Fibroblast of the aortic adventitia (primary cell): ENCODE data around the genes FILIP1L, ADGRG7 and SENP7.

DNA sequence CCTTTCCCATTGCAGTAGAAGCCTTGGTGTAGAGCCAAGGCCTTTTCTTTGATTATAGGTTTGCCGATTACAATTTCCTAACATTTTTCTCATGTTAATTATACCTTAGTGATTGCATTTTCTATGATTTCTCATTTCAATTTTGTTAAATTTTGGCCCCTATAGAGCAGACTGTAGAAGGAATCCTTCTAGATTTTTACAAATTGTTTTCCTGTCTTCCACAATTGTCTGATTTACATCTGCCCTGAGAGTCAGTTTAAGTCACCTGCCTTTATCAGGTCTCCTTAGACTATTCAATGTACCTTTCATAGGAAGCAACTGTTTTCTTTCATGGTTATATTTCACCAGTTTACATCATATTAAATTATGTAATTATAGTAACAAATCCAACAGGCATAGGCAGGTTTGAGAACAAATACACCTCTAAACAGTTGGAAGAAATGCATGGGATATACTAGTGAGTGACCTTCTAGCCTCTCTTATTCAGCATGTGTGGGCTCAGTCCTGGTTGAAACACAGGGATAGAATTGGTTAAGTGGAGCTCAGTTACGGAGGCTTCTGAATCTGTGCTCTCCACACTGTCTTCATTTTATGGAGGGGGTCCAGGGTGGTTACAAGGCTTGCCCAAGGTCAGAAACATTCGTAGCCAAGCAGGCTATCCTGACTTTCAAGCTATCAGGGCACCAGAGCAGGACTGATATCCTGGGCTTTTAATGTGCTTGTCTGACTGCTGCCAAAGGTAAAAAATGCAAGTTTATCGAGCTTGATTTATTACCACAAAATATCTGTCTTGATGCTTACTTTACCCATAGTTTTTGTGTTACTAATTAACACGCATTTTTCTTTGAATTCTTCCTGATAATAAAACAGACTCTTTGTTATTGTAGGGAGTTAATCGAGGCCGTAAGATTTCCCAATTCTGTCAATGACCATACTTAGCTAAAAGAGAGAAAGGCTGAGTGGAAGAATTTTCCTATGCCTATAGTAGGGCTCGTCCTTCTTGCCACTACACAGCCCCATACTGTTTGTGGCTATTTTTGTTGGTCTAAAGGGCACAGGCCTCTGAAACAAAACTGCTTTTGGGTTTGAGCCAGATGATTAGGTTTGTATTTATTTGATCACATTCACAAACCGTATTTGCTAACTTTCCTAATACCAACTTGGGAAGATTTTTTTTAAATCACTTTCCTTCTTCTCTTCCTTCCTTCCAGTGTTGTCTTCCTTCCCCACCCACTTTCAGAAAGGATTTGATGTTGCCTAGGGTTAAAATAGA lies 89.6 kb downstream of the FILIP1L start:
- CAGE, long polyA plus RNA = no peak

DNA sequence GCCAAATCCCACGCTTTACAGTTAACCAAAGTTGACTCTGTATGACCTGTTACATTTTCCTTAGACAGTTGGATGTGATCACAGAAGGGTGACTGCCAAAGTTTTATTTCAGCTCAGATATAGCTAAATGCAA lies 73.4 kb downstream of the FILIP1L start:
- CAGE, long polyA plus RNA = no peak

GRCh38 chr3:100114222-100115206 lies at the start of gene FILIP1L:
Gene FILIP1L (minus strand): TSS chr3:100114501.
- CAGE, long polyA plus RNA = no peak

- CAGE, long polyA plus RNA = no peak
These were observed 23.3 kb downstream of the TOMM70 start for GRCh38 chr3:100377620-100377906.

- CAGE, long polyA plus RNA = no peak
These were observed 17.9 kb upstream of the ADGRG7 start for GRCh38 chr3:100591341-100591968.

- CAGE, long polyA plus RNA = no peak
These were observed at the start of gene ADGRG7 for GRCh38 chr3:100609170-100610506. Gene ADGRG7 (plus strand): TSS chr3:100609601.

- CAGE, long polyA plus RNA = no peak
These were observed 5.5 kb downstream of the ADGRG7 start for GRCh38 chr3:100614793-100615333.

GRCh38 chr3:100682312-100683018 lies 26.8 kb upstream of the TFG start:
- CAGE, long polyA plus RNA = no peak

- CAGE, long polyA plus RNA = no peak
These were observed 11.4 kb upstream of the TFG start for GRCh38 chr3:100697839-100698433.

DNA sequence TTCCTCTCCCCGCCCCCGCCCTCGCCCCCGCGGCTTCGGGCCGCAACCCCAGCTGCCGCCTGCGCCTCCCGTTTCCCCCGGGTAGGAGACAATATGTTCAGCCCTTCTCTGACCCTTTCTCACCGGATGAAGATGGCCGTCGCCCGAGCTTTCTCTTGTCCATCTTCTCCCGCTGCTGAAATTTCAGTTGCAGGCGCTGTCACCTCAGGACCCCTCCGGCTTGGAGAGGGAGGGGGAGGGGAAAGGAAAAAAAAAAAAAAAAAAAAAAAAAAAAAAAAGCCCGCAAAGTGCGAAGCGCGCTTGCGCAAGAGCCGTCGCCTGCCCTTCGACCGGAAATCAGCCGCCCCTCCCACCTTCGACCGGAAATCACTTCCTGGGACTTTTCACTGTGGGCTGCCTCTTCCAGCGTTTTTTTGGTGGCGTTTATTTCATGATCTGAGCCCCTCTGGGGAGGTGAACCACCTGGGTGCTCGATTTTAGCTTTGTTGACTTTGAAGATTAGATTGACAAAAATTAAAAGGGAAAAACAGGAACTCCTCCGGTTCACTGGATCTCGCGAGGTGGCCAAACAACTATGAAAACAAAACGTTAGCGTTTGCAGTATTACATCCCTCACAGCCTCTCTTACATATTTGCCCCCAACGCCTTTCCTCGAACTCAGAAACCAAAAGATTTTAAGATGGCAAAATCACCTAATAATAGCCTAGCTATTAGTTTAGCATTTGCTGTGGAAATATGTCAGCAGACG lies at the start of gene SENP7:
Gene SENP7 (minus strand): TSS at position 245 of the 748 bp plus-strand sequence.
- CAGE, long polyA plus RNA = no peak

GRCh38 chr3:101637703-101638954 lies 38.8 kb downstream of the ZBTB11 start:
- CAGE, long polyA plus RNA = no peak

GRCh38 chr3:101687078-101687736 lies 689 bp upstream of the RPL24 start:
- CAGE, long polyA plus RNA = no peak

DNA sequence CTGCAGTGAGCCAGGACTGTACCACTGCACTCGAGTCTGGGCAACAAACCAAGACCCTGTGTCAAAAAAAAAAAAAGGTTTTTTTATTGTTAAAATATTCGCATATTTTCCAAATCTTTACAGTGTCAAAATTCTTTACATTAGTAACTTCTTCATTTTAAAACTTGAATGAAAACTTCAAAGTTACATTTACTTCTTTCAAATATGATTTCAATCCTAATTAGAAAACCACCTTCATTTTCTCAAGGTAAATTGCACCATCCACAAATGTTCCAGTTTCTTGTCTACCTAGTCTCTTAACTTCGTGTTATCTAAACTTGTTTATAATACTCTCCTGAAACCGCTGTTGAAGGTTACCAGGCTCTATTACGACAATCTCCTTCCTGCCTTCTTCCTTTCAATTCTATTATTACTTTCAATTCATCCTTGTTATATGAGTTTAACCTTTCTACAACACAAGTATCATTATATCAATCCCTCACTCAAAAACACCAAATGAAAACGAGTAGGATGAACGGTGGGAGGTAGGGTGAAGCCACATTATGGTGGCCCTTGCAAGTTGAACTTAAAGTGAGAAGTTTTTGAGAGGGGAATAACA lies 3.7 kb upstream of the CEP97 start:
- CAGE, long polyA plus RNA = no peak

- CAGE, long polyA plus RNA = no peak
These were observed 757 bp downstream of the CEP97 start for GRCh38 chr3:101725115-101725626.

DNA sequence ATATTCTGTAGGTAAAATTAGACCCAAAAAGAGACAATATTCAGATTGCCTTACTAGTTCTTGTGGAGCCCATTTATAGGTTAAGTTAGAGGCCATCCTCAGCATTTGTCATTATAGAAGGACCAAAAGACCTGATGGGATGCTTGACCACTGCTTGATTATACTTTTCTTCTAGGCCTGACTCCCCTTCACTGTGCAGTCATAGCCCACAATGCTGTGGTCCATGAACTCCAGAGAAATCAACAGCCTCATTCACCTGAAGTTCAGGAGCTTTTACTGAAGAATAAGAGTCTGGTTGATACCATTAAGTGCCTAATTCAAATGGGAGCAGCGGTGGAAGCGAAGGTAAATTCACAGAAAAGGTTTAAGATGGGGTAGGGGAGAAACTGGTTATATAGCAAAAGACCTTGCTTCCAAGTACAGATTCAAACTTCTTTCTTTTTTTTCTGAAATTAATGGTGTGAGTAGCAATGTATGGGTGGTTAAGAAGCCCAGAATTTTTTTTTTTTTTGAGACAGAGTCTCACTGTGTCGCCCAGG lies 6.3 kb downstream of the NFKBIZ start:
- CAGE, long polyA plus RNA = no peak

DNA sequence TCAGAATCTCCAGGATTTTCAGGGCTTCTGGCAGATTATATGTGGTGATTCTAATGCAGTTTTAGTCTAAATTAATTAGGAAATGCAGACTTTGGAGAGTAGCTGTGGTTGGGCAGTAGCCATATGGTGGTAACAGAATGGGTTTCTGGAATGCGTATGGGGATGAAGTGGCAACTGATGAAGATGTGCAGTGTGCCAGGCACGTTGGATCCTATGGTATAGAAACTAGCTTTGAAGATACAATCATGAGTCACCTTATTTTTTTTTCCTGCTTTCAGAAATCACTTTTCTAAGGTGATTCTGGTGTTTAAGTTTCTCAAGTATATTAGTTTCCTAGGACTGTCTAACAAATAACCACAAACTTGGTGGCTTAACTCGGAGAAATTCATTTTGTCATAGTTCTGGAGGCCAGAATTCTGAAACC lies 14.6 kb downstream of the NFKBIZ start:
- CAGE, long polyA plus RNA = no peak

GRCh38 chr3:101964708-101965179 lies 115.4 kb downstream of the NFKBIZ start:
- CAGE, long polyA plus RNA = no peak

DNA sequence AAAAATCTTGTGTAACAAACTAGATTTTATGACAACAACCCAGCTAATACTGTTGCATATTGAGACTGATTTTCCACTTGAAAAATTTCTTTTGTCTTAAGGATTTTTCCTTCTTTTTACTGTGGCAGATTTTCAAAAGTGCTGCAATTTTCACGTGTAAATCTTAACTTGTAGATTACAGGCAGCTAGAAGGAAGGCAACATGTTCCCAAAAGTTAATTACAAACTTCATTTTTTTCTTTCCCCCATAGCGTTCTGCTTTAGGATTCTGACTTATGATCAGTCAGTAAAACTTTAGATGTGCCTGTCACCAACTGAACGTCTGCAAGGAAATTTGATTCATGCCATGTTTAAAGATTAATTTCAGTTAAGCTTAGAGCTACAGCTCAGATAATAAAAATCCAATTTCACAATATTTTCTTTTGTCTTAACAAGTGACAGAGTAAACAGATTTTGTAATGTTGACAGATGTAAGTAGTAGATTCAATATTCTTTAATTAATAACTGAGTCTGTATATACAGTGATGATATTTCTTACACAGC lies 253.0 kb downstream of the NFKBIZ start:
- CAGE, long polyA plus RNA = no peak

DNA sequence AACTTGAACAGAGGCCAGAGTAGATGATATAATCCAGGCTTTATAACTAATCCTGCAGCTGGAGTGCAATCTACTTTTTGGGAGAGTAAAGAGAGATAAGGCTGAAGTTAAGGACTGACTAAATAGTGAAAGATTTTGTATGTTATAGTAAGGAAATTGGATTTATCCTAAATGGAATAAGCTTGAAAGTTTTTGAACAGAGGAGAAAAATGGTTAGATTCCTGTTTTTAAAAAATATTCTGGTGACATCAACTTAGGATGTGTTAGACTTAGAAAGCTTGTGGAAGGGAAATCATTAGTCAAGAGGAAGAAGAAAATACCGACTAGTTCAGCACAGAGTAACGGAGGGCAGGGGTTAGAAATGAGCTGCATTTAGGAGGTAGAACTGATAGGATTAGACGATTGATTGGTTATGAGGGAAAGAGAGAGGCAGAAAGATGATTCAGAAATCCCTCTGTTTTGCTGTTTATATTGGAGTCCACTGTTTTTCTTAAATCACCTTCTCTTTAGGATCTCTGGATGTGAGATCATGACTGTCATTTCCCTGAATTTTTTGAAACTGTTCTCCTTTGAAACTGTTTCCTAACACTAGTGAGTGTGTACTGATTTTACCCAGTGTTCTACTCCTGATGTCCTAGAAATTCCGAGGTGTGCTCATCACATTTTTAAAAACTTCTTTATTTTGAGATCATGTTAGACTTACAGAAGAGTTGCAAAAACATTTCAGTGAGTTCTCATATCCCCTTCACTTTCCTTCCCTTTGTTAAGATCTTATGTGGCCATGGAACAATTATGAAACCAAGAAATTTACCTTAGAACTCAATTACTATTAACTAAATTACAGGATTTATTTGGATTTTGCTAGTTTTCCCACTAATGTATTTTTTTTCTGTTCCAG lies 292.4 kb downstream of the NFKBIZ start:
- CAGE, long polyA plus RNA = no peak

DNA sequence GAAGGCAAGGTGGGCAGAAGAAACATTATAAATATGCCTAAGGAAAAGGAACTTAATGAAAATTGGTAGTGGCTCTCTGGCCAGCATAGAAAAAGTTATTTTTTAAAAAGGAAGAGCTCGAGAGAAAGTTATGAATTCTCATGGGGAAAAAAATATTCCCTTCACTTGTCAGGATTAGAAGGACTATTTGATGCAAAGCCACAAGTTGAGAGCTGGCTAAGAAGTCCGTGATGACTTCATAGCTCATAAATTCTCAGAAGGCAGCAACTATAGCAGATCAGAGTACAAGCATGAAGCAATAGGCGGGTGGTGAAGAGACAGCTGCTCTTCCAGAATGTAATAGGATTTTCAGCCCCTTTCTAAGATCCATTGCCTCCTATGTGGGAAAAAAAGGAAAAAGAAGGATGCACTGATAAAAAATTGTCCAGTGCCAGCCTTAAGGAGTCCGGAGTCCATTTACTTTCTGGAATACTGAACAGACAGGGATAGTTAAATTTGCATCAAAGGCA lies 929.6 kb upstream of the ALCAM start:
- CAGE, long polyA plus RNA = no peak